ENCODE measurements around the genes C6orf226 and KLHDC3.

GRCh38 chr6:42769863-42770146 lies 12.0 kb upstream of the BICRAL start:
- RRBS = no CpG with 5 or more reads among the region's 2 CpGs

DNA sequence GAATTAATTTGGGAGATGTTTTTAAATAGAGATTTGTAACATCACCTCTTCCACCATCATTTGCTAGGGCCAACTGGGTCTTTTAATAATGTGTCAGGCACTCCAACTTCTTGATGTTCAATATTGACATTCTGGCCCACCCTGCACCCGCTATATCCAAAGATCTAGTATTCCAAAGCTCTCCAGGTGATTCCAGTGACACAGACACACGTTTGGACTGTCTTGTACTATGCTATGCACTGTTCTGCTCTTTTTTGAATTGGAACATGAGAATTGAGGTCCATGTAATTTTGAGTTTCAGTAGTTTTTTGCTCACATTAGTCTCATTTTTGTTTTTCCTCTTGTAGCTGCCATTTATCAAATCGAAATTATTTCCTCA lies 2.9 kb downstream of the BICRAL start:
- RRBS = no CpG with 5 or more reads among the region's 3 CpGs

DNA sequence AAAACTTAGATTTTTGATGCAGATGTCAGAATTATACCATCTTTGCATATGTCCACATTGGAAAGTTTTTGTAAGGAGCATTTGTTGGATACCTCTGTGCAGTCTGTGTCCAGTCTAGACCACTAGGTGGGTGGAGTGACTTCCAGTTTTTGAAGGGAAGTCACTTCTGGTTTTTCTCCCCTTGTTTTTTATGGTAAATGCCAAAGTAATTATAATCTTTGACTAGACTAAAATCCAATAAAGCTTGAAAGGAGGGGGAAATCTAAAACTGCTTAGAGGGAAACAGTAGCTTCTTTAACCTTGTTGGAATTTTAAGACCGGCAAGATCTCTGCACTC lies 4.3 kb downstream of the BICRAL start:
- RRBS = no CpG with 5 or more reads among the region's 1 CpG

DNA sequence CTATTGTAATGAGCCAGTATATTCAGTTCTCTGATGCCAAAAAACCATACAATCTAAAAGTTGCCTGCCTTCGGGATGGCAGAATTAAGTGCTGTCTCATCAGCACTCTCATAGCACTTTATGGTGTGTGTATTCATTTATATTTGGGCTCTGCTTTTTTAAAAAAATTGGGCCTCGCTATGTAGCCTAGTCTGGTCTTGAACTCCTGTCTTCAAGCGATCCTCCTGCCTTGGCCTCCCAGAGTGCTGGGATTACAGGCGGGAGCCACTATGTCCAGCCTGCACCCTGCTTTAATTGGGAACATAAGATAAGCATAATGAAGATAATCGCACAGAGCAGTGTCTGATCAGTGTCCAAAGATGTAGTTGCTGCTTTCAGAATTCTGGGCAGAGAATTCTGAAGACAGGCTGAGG lies 22.9 kb downstream of the BICRAL start:
- RRBS = no CpG with 5 or more reads among the region's 5 CpGs

GRCh38 chr6:42820649-42821732 lies 39.1 kb downstream of the BICRAL start:
- RRBS = no CpG with 5 or more reads among the region's 12 CpGs

- RRBS = 2% methylated on average over 14 of the region's 28 CpGs
Measured at GRCh38 chr6:42890717-42891085, at the start of gene C6orf226. C6orf226 (minus strand) TSS chr6:42890821.

- RRBS = no CpG with 5 or more reads among the region's 13 CpGs
Measured at GRCh38 chr6:42937631-42938574, 8.6 kb downstream of the CNPY3 start.

DNA sequence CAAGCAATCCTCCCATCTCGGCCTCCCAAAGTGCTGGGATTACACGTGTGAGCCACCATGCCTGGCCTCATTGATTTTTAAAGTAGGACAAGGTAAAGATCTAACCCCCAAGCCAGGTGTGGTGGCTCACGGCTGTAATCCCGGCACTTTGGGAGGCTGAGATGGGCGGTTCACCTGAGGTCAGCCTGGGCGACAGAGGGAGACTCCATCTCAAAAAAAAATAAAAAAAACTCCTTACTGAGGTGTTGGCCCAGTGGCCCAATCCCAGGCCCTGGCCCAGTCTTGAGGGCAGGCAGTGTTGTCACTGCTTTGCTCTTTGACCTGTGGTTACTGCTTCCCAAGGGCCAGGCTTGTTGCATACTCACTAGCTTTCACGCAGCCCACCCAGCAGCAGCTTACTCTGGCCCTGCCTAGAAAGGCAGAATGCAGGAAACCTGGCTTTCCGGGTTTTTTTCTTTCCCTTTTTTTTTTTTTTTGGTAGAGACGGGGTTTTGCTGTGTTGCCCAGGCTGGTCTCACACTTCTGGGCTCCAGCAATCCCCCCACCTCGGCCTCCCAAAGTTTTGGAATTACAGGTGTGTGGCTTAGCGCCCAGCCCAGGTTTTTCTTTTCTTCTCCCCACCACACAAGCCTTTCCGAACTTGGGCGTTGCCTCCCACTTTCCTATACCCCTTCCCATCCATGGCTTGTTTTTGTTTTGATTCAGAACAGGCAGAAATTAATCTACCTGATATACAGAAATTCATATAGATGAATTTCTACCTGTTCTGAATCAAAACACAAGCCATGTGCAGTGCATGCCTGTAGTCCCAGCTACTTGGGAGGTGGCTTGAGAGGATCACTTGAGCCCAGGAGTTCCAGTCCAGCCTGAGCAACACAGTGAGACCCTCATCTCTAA lies 13.3 kb downstream of the CNPY3 start:
- RRBS = no CpG with 5 or more reads among the region's 13 CpGs

- RRBS = 2% methylated on average over 7 of the region's 38 CpGs
Measured at GRCh38 chr6:43014025-43014982, at the start of gene KLHDC3. KLHDC3 (plus strand) TSS chr6:43014249.

GRCh38 chr6:43029697-43030517 lies 8.5 kb downstream of the RRP36 start:
- RRBS = no CpG with 5 or more reads among the region's 9 CpGs

DNA sequence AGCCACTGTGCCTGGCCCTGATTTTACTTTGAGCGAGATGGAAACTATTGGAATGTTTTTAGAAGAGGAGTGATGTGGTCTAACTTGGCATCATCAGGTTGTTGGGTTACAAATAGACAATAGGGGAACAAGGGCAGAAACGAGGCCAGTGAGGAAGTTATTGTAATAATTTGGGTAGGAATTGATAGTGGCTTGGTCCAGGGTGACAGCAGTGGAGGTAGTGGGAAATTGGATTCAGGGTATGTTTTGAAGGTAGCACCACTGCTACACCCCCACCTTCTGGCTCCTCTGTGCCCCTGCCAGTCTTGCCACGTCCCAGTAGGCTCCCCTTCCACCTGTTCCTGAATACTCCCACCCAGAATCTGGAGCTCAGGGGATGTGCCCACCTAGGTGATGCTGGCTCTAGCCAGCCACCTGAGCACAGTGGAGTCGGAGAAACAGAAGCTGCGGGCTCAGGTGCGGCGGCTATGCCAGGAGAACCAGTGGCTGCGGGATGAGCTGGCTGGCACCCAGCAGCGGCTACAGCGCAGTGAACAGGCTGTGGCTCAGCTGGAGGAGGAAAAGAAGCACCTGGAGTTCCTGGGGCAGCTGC lies 3.2 kb downstream of the KLC4 start:
- RRBS = no CpG with 5 or more reads among the region's 10 CpGs

- RRBS = no CpG with 5 or more reads among the region's 1 CpG
Measured at GRCh38 chr6:43147285-43147655, 23.8 kb upstream of the SRF start.

GRCh38 chr6:43181013-43181748 lies 815 bp upstream of the CUL9 start:
- RRBS = no CpG with 5 or more reads among the region's 16 CpGs

GRCh38 chr6:43222520-43222946 lies 6.7 kb downstream of the DNPH1 start:
- RRBS = 91% methylated on average over 2 of the region's 10 CpGs

GRCh38 chr6:43223672-43224240 lies 5.5 kb downstream of the DNPH1 start:
- RRBS = no CpG with 5 or more reads among the region's 3 CpGs

DNA sequence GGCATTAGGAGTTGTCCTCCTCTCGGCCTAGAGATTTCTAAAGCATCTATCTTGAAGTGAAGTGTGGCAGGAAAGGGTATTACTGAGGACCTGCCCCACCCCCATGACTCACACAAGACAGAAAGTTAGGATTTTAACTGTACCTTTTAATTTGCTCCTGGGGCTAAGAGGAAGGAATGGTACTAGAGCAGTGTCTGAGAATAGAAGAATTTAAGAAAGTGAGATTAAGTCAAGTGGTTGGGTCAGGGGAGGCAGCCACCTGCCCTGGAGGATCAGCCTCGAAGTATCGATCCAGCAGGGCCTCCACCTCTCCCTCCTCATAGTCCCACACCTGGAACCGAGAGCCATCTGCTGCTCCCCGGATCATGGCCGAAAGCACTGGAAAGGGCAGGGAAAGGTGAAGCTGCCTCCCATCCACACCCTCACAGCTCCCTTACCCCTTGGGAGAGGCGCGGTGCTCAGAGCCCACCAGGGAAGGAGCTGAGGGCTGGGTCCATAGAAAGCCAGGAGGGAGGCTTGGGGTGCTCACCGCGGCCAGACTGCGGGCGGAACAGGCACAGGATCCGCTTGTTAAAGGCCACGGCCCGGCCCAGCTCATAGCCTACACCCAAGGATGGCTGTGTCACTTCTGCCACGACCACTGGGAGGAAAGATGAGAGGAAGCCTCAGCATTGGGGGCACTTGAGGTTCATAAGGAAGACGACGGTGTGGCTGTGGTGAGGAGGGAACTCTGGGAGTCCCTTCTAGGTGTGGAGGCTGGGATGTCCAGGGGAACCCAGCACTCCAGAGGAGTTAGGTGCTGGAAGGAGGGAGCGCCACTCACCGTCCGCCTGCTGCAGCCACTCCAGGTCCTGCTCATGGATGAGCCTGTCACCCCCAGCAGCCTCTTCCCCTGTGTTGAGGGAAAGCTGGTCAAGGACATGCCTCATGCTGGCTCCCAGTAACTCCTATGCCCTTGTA lies 3.5 kb downstream of the DNPH1 start:
- RRBS = no CpG with 5 or more reads among the region's 21 CpGs

- RRBS = no CpG with 5 or more reads among the region's 8 CpGs
Measured at GRCh38 chr6:43268154-43269017, 25.1 kb downstream of the TTBK1 start.

DNA sequence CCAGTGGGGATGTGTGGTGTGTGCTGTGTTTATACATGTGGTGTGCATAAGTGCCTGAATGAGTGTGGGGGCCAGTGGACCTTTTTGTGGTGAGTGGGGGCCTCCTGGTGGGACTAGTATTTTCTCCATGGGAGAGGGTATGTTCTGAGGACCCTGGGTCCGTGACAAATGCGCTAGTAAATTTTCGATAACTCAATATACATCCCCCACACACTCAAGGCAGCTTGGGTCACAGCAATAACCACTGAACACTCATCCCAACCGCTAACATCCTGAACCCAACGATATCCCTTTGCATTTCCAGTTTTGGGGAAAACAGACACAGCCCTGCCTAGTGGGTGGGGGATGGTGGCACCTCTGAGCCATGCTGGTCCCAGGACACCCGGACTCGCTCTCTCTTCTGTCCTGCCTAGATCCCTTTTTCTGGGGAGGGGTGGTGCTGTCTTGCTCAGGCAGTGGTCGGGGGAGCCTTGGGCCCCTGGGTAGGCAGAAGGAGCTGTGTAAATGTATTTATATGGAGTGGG lies 24.0 kb upstream of the SLC22A7 start:
- RRBS = no CpG with 5 or more reads among the region's 8 CpGs

- RRBS = 3% methylated on average over 12 of the region's 83 CpGs
Measured at GRCh38 chr6:43275004-43276053, 22.7 kb upstream of the SLC22A7 start.